Diencephalon (tissue), 2 donors: Measurements from ENCODE around the genes CNGB1 and GINS3.

- RAMPAGE, long total RNA, result no peak
These were observed 1.0 kb upstream of the KIFC3 start for GRCh38 chr16:57803183-57803850.

GRCh38 chr16:57846384-57846871 lies 44.1 kb upstream of the KIFC3 start:
- RAMPAGE, long total RNA, result no peak

- RAMPAGE, long total RNA, result no peak
These were observed at the start of gene CNGB1 for GRCh38 chr16:57970940-57971386. TSS of gene CNGB1 (minus strand) at chr16:57971128.

GRCh38 chr16:57984588-57985829 lies 8.7 kb downstream of the TEPP start:
- RAMPAGE, long total RNA, result no peak

DNA sequence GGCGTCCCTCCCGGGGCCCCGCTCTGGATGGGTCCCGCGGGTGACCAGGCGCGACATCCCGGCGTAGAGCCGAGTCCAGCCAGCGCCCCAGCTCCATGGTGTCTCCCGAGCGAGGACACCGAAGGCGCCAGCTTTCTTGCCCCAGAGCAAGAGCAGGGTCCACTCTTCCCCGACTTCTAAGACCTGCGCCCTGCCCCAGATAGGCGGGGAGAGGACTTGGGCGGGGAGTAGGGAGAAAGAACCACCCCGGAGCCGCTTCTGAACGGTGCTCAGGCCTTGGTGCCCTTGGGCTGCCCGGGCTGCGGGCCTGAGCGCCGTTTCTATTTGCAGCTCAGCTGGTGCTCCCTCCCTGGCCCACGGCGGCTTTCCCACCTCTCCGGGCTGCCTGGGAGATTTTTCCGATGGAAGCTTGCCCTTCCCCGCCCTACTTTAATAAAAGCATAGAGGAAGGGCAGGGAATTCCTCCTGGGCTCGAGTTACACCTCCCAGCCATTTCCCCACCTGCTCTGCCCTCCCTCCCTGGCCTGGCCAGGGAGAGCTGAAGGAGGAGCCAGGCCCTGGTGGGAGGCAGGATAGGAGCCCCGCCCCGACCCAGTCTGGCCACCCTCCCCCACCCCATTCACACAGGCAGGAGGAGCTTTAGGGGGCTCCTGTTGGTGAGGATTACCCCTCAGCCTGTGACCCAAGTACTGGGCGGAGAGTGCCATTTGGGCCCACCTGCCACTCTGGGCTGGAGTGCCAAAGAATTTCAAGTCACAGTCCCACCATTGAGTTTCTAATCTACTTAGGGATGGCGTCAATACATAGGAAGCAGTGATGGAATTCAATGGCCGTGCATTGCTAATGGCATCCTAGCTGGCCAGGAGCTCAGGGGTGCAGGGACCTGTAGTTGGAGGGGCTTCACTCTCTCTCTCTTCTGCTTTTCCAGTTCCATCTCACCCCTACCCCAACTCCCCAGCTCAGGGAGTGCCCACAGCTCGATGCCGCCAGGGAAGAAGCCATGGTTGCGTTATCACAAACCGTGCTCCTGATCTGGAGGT lies 2.0 kb downstream of the MMP15 start:
- RAMPAGE, long total RNA, result no peak

GRCh38 chr16:58032508-58033535 lies 7.3 kb downstream of the MMP15 start:
- RAMPAGE, long total RNA, result no peak

DNA sequence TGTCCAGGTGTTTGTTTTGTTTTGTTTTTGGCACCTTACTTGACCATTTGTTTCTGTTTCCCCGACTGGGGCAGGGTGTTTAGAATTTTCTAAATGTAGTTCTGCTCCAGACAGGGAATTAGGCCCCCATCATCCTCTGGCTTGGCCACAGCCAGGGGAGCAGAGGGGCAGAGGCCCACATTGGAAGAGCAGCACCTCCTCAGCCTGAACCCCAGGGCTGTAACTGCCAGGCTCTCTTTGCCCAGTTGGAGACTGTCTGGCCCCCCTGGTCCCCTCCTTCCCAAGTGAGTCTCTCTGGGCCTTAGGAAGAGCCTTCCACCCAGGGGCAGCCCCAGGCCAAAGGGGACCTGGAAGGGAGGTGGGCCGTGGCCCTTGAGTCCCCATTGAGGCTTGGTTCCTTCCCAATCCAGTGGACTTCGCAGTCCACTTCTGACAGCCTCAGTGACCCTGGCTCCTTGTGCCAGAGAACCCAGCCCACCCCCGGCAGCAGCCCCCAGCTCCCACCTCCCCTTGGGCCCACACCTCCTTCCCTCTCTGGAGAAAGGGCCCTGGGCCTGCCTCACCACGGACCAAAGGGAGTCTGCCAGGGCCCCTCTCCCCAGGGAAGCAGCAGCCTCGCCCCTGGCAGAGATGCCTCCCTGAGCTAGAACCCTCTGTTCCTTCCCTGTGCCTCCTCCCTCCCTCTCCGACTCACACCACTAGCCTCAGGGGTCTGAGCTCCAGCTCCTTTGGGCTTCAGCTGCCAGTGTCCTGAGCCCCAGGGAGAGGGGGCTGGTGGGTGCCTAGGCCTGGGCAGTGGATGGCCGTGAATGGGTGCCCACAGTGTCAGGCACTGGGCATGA lies 20.2 kb downstream of the MMP15 start:
- RAMPAGE, long total RNA, result no peak

DNA sequence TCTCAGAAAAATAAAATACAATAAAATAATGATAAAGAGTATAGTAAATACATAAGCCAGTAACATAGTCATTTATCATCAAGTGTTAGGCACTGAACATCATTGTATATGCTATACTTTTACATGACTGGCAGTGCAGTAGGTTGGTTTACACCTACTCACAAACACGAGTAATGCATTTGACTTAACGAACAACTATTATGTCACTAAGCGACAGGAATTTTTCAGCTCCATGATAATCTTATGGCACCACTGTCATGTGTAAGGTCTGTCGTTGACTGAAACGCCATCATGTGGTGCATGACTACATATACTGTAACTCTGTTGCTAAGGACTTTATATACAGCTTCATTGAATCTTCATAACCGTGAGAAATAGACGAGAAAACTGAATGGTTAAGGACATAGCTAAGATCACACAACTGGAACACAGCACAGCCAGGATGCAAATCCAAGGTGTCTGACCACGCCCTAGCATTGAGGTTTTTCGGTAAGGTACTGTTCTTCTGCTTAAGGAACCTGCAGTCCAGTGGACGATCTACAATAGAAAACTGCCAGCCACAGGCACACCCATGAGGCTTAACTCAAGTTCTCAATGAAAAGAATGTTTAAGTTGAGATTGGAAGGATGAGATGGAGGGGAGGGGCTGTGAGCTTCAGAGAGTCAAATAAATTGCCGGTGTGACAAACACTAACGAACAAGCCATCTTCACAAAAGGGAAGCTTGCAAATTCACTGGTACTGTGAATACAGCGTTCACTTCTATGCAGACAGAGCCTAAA lies 3.3 kb downstream of the CFAP20 start:
- RAMPAGE, long total RNA, result no peak

DNA sequence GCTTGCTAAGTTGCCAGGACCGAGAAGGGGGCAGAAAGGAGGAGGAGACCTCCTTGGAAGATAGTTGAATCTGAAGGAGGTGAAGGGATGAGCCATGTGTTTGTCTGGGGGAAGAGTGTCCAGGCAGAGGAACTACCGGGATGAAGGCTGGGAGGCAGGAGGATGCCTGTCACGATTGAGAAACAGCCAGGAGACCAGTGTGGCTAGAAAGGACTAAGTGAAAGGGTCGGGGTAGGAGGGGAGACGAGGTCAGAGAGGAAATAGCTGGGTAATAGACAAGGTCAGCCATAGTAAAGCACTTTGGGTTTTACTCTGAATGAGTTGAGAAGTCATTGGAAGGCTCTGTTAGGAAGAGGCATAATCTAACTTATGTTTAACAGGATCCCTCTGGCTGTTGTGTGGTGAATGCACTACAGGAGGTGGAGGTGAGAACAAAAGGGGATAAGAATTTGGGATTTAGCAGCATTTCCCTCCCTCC lies 12.8 kb upstream of the CCDC113 start:
- RAMPAGE, long total RNA, result no peak

- RAMPAGE, long total RNA, result no peak
These were observed 15.8 kb downstream of the CCDC113 start for GRCh38 chr16:58265416-58266066.

DNA sequence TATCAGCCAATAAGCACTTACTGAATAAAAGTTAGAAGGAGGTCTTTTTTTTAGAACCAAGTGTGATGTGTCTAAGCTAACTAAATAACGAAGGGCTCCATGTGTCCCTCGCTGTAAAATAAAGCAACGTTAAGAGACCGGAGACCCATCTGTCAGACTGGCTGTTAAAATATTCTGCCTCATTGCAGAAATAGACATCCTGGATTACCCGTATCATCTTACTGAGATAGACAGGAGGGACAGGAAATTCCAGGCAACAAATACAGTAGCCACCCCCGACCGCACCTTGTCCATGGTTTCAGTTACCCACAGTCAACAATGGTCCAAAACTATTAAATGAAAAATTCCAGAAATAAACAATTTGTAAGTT lies 23.4 kb upstream of the PRSS54 start:
- RAMPAGE, long total RNA, result no peak

- RAMPAGE, long total RNA, result no peak
These were observed at the start of gene GINS3 for GRCh38 chr16:58392127-58393189. TSS of gene GINS3 (plus strand) at chr16:58392471.

- RAMPAGE, long total RNA, result no peak
These were observed 32.0 kb downstream of the GINS3 start for GRCh38 chr16:58424326-58424638.

DNA sequence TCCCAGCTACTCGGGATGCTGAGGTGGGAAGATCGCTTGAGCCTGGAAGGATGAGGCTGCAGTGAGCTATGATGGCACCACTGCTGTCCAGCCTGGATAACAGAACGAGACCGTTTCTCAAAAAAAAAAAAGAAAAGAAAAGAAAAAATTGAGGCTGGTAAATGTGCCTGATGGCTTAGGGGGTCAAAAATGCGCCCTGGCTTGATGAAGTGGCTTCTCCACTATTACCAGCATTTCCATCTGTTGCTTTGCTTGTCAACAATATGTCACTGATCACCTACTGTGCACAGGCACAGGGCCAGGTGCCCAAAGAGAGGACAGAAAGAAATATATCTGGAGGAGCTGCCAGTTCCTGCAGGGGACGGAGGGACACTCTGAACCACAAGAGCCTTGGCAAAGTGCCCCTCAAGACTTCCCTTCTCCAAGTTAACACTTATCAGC lies 34.6 kb downstream of the GINS3 start:
- RAMPAGE, long total RNA, result no peak

GRCh38 chr16:58530666-58531445 lies 15.5 kb downstream of the SETD6 start:
- RAMPAGE, long total RNA, result no peak

DNA sequence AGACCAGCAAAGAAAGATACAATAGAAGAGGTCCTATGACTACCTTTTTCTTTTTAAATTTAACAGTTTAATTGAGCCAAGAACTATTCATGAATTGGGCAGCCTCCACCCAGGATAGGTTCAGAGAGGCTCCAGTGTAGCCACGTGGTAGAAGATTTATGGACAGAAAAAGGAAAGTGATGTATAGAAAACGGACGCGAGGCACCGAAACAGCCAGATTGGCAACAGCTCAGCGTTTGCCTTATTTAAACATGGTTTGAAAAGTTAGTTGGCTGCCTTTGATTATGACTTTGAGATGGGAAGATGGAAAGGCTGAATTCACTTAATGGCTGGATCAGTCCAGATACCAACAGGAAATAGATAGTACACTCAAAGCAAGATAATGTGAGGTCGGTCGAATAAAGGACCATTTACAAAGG lies 147.6 kb upstream of the GOT2 start:
- RAMPAGE, long total RNA, result no peak

DNA sequence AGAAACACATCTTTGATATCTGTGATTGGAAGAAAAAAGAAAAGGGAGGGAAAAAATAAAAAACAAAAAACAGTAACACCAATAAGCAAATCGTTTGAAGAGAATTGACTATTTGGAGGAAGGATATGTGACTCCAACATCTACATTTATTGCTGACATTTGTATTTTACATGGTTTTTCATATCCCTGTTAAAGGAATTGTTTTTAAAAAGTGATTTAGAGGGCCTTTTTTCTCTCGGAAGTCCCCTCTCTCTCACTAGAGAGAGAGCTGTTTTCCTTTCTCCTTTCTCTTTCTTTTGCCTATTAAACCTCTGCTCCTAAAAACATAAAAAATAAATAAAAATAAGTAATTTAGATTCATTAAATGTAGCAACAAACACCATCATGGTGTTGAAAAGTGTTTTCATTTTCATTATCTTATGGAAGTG lies 1469.7 kb upstream of the GOT2 start:
- RAMPAGE, long total RNA, result no peak

- RAMPAGE, long total RNA, result no peak
These were observed 1462.9 kb downstream of the CDH8 start for GRCh38 chr16:60573345-60573803.

- RAMPAGE, long total RNA, result no peak
These were observed 982 bp downstream of the CDH11 start for GRCh38 chr16:65120566-65121595.

GRCh38 chr16:65121596-65121765 lies 382 bp downstream of the CDH11 start:
- RAMPAGE, long total RNA, result no peak